Frontal cortex (tissue), 2 donors: Measurements from ENCODE around the genes NAT8L and SH3BP2.

DNA sequence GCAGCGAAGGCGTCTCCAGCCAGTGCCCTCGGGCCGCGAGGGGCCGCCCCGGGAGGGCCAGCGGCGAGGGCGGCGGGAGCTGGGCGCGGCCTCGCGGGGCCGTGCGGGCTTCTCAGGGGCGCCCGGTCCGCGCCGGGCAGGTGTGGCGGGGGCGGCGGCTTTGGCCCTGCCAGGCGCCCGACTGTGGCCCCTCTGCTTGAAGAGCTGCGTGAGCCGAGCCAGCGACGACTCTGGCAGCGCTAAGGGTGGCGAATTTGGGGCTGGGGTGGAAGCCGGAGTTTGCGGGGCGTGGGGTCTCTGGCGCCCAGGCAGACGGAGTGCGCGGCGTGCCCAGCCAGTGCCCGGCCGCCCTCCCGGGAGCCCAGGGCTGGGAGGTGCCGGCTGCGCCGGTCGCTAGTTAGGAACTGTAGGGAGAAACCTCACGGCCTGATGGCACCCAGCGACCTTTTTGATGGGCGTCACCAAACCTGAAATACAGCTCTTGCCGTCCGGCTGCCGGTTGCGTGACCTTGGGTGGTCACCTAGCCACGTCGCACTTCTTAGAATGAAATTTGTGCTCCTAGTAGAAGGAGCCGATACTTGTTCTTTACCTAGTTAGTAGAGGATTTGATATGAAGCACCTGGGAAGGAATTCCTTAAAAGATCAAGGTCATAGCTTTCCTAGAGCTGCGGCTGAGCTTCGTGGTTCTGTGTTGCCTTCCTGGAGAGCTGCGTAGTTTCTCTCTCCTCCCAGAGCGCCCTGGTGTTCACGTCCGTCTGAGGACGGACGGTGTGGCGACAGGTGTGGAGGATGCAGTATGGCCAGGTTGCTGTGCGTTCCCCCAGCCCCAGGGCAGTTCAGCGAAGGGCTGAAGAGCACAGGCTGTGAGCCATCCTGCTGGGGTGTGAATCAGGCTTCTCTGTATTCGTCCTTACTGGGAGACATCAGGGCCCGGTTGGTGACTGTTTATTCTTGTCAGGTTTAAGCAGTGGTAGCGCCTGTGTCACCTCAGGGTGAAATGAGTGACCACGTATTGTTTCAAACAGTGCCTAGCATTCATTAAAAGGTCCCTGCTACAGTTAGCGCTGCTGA, 656 bp downstream of the MAEA start:
- RAMPAGE, long total RNA = no peak

- RAMPAGE, long total RNA = no peak
Measured at GRCh38 chr4:1294473-1295532, 5.1 kb downstream of the MAEA start.

- RAMPAGE, long total RNA = no peak
Measured at GRCh38 chr4:1324009-1324765, 22.8 kb upstream of the UVSSA start.

DNA sequence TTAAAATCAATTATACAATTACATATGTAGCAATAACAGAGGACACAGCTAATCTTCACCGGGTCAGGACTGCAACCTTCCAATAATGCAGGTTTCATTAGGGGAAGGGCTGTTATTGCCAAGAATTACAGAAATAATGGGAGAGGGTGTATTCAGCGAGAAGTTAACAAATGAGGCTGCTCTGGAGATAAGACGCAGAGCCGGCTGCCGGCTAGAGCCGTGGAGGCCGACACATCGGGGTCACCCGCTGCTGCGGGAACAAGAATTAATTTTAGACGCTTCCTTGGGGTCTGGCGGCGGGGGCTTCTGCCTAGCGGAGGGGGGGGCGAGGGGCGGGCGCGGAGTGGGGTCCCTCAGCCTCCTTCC, 113.5 kb upstream of the NKX1-1 start:
- RAMPAGE, long total RNA = no peak

DNA sequence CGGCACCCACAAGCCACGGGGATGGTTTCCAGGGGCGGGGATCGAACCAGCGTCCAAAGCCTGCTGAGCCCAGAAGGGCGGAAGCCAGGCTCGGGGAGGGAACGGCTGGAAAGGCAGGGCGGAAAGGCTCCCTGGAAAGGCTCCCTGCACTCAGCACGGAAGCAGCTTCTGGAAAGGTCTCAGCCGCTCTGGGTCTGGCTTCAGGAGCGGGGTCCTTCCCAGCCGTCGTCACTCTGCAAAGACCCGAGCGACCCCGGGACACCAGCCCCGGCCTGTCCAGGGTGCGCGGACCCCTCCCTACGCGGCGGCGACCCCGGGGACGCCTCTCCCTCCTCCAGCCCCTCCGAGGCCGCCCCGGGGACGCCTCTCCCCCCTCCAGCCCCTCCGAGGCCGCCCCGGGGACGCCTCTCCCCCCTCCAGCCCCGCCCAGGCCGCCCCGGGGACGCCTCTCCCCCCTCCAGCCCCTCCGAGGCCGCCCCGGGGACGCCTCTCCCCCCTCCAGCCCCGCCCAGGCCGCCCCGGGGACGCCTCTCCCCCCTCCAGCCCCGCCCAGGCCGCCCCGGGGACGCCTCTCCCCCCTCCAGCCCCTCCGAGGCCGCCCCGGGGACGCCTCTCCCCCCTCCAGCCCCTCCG, 114.2 kb upstream of the NKX1-1 start:
- RAMPAGE, long total RNA = no peak

DNA sequence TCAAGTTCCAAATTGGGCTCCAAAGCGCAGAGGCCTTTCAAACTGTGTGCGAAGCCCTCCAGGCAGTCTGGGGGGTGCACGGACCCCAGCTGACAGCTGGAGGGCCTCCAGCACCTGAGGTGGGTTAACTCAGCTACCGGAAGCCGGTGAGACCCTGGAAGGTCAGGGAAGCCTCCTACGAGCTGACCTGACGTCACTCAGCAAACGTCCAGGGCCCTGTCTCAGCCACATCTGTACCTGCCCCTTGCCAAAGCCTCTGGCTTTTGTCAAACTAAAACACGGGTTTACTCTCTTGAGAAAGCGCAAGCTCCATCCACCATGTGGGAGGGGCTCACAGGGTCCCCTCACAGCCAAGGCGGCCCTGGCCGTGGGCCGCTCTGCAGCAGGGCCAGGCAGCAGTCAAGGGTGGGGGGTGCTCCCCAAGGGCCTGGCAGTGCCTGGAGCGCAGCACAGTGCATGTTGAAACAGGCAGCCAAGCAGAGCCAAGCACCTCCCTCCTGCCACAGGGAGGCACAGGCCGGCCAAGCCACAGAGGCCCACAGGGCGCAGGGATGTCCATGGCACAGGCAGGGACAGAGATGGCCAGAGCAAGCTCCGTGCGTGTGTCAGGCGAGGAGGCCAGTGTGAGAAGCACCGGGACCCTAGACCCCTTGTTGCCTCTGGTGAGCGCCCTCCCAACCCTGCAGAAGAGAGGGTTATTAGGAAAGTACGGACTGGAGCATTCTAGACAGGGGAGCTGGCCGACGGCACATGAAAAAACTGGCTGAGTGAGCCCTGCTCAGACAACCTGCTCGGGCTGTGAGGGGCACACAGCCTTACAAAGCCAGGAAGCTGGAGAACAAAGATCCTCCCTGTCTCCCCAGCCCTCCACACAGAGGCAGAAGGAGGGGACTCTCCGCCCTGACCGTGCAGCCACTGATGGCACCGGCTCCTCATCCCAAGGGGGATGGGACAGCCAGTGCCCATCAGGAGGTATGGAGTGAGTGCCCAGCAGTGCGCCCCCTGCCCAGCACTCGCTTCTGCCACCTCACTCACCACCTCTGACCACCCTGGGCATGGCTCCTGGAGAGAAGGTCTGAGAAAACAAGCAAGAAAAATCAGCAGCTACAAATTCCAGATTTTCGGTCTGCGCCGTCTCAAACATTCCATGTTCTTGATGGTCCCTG, 39.0 kb downstream of the FAM53A start:
- RAMPAGE, long total RNA = no peak

DNA sequence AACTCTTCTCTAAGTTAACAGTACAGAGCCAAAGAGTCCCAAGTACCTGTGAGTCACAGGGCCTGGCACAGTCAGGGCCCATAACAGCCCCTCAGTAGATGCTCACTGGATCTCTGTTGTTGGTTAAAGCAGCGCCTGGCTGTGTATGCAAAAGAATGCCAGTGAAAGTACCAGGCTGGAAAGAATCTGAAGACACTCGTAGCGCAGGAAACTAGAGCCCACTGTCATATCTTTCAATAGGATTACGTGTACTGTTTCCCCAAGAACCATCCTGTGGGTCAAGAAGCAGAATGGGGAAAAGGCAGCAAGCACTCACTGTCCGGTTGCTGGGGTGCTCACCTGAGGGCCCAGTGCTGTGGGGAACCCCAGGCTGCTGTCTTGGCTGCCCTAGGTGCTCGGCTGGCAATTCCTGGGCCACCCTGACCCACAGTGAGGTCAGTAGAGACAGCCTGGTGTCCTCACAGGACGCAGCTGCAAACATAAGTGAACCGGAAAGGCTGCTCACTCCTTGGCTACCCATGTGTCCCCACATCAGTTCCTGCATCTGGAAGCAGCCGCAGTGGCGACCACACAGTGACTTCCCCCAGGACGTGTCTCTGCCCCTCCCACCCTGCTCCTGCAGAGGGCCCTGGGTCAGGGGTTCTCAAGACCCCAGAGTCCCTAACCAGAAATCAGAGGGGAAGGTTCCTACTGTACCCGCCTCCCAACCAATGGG, 3.1 kb upstream of the SLBP start:
- RAMPAGE, long total RNA = no peak

GRCh38 chr4:1819806-1820176, 26.7 kb downstream of the FGFR3 start:
- RAMPAGE, long total RNA = no peak

DNA sequence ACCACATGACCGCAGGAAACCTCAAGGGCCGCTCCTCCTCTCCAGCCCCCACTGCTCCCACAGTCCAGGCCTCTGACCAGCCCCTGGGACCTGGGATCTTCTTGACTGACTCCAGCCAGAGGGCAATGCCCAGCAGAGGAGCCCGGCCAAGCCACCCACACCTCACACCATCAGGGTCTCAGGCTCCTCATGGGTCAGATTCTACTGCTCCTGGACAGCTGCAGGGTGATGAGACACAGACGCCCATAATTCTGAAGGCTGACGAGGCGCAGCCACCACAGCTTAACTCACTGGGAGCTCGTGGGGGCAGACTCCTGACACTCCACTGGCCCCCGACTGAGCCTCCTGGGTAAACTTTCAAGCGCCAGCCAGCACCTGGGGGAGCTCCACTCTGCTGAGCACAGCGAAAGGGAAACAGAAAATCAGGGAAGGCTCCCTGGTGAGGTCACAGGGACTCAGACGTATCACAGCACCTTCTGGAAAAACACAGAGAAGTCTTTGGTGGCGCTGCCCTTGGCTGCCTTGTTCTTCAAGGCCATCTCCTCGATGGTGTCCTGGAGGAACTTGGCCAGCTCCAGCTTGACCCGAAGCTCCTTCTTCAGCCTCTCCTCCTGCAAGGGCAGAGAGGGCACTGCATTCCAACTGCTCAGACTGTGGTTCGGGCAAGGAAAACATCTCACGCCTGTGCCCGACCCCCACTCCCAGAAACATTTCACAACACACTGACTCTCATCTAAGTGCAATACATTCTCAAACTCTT, 21.4 kb downstream of the LETM1 start:
- RAMPAGE, long total RNA = no peak

GRCh38 chr4:1869943-1870365, 1.2 kb upstream of the NSD2 start:
- RAMPAGE, long total RNA = no peak

DNA sequence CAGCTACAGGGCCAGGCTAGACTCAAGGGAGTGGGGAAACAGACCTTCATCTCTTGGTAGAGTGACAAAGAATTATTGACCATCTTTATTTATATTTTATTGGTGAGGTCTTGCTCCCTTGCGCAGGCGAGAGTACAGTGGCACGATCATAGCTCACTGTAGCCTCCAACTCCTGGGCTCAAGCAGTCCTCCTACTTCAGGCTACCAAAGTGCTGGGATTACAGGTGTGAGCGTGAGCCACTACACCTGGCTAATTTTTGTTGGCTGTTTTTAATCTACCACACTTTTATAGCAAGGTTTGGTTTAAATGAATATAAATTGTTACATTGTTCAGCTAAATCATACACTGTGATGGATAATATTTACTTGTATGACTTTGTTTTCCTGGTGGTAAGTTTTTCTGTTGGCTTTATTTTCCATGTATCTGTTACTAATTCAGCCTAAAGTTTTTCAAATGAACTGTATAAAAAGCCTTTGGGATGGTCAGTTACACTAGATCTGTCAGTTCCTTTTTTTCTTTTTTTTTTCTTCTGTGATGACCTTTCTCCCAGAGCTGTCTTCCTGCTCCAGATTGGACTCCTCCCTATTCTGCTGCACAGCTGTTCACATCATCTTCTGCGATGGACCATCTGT, 16.3 kb downstream of the NSD2 start:
- RAMPAGE, long total RNA = no peak

- RAMPAGE, long total RNA = no peak
Measured at GRCh38 chr4:1955093-1955514, 53.7 kb downstream of the NELFA start.

GRCh38 chr4:2058271-2059390, at the start of gene NAT8L:
Gene NAT8L (plus strand): TSS chr4:2059327.
- RAMPAGE, long total RNA = no peak

DNA sequence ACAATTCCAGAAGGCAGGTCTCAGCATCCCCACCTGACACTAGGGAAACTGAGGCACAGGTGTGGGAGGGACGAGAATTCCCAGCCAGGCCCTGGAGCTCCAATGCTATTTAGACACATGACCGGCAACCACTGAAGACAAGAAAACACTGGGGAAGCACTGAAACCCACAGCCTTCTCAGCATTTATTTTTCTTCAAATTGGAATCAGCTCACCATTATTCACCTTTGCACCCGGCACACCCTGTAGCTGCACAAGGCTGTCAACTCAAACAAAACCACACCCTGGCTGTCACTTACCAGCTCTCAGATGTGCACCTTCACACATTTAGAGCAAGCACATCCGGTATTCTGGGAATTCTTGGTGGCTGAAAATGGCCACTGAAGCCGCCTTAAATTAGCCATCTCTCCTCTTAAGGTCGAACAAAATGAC, 6.0 kb downstream of the ZFYVE28 start:
- RAMPAGE, long total RNA = no peak

DNA sequence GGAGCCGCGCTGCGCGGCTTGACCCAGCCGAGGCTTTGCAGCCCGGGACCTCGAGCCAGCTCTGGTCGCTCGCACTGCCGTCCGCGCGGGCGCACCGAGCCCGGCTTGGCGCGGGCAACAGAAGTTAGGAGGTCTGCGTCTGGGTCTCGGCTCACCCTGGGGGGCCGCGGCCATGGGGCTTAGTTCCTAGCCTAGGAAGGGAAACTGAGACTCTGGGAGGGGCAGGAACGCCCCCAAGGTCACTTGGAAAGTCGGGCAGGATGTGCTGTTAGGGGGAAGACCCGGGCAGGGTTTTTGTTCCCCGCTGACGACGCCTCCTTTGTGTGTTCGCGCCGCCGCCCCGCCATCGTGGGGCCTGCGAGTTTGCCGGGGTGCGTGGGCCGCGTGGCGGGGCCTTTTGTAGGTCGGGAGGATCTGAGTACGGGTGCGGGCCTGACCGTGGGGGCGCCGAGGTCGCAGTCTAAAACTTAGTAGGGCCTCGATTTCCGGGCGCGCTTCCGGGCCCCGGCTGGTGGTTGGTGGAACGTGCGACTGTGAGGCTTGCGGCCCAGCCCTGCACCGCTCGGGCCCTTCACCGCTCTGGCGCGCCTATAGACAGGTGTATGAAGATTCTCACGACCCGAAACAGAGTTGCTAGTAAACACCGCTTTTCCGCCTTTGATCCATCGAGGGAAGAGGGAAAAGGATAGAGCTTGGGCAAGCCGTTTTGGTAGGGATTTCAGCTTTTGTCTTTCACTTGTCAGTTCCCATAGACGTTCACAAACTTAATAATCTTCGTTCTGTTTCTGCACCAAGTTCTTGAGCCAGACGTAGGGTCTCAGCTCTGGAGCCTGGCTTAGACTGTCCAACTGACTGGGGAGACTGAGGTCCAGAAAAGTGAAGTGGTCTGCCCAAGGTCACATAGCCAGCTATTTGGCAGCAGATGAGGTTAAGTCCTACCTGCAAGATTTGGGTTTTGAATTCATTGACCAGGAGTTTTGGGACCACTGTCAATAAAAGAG, 728 bp downstream of the RNF4 start:
- RAMPAGE, long total RNA = no peak

- RAMPAGE, long total RNA = no peak
Measured at GRCh38 chr4:2671168-2671602, 85.0 kb downstream of the TNIP2 start.

DNA sequence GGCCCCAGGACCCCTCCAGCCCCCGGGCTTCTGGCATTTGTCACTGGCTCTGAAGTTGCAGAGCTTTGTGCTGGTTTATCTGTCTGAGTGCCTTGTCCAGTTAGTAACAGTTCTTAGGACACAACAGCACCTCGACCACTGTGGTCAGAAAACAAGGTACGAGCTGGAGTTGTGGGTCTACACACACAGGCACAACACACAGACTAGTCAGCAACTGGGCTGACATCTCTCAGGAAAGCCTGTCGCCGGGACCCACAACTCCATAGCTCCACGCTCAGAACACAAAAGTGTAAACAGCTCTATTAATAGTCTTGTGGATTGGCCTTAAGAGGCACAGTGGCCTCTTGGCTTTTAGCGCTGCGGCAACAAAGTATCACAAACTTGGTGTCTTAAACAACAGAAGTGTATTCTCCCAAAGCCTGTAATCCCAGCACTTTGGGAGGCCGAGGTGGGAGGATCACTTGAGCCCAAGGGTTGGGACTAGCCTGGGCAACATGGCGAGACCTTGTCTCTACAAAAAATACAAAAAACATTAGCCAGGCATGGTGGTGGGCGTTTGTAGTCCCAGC, 5.0 kb downstream of the TNIP2 start:
- RAMPAGE, long total RNA = no peak

DNA sequence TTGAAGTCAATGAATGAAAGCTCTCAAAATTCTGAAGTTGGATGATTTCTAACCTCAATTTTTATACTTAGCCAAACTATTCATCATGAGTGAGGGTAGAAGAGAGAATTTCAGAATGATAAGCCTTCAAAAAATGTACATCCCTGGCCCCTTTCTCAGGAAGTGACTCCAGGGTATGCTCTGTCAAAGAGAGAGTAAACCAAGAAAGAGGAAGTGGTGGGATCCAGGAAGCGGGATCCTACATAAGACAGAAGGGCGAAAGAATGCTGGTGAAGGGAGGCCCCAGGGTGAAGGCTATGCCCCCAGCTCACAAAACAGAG, 14.6 kb upstream of the TNIP2 start:
- RAMPAGE, long total RNA = no peak

DNA sequence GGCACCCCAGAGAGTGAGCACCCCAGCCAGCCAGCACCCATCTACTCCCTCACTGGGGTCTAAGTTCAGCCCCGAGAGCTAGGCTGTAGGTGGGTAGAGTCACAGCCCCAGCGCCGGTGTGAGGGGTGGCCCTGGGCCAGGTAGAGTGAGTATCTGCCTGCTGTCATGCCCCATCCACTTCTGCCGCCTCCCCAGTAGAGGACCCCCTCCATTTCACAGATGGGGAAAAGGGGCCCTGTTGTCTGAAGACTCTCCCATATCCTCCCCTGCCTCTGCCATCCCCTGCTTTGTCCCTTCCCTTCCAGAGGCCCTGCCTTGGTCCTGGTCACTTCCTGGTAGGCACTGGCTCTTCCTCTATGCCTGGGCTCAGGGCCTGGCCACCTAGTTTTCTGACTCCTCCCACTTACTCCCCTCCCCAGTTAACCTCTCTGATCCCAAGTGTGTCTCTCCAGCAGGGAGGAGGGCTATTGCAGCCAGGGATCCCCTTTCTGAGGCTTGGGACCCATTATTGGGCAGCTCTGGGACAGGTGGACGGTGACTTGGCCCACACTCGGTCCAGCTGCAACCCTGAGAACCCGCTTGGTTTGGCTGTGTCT, 1.5 kb upstream of the SH3BP2 start:
- RAMPAGE, long total RNA = no peak

- RAMPAGE, long total RNA = no peak
Measured at GRCh38 chr4:2792658-2793292, at the start of gene SH3BP2. Gene SH3BP2 (plus strand): TSS chr4:2793085.